A673 (cell line): ENCODE data around the genes ASCL5, TMEM9 and RNPEP.

DNA sequence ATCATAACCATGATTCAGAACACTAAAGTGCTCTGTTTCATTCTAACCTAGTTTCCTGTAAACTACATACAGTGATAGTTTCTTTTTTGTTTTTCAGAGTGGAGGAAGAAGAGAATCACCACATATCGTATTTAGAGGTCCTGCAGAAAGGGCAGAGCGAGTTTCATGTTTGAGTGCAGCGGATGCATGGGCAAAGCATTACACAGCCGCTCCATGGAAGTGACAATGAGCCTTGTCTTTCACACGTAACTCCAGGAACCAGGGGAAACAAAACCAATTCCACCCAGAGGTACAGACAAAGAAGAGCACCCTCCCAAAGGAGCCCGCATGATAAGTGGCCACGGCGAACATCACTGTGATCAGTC lies 64.0 kb upstream of the ZNF281 start:
- PRO-cap: no peak

DNA sequence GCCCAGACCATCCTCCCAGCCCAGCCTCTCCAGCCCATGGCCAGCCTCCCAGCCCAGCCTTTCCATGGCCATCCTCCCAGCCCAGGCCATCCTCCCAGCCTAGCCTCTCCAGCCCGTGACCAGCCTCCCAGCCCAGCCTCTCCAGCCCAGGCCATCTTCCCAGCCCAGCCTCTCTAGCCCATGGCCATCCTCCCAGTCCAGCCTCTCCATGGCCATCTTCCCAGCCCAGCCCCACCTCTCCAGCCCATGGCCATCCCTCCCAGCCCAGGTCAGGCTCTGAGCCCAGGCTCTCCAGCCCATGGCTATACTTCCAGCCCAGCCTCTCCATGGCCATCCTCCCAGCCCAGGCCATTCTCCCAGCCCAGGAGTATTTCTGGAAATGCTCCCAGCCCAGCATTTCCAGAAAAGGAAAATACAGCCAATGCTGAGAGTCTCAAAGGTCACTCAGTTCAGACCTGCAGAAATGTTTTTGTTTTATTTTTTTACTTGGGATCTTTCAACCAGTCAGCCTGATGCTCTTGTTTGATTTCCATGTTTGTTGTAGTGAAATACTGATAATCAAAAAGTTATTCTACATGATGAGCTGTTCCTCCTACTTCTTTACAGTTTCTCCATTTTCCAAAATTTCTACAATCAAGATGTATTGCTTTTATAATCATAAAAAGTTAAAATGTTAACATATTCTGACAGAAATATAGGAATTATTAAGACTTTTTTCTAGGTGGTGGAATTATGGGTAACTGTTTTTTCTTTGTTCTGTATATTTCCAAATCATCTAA lies 70.0 kb upstream of the ZNF281 start:
- PRO-cap: no peak

DNA sequence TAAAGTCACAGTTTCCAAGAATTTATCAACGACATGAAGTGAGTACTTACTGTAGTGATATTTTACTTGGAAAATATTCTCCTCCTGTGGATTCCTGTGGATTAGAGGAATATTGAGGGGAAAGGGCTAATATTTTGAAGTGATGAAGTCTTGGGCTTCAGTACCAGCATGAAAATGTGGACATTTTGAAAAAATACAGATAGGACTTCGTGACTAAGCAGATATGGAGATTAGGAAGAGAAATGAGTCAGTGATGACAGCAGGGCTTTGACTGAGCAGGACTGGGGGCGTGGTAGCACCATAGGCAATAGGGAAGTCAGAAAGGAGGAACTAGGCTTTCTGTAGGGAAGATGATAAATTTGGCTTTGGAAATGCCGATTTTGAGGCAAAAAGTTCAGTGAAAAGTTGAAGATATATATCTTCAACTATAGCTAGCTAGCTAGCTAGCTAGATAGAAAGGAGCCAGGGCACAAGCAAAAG lies 19.4 kb upstream of the KIF14 start:
- PRO-cap: bidirectional peak, plus-strand start at position 319 of the sequence, minus-strand start at position 225 of the sequence

- PRO-cap: no peak
These were observed 2.1 kb downstream of the INAVA start for GRCh38 chr1:200896498-200897554.

DNA sequence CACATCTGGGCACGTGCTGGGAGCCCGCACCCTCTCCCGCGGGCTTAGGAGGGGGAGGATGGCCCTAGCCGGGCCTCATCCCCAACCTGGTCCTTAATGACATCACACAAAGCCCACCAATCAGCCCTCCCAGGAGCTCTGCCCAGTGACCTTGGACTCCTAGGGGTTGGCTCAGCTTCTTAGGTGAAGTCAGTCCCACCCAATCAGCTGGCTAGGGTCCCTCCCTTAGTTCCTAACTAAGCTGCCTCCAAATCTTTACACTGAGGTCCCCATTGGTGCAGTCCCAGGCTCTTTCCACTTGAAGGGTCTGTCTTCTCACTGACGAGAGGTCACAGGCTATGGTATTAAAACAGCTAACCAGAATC lies 9.0 kb downstream of the KIF21B start:
- PRO-cap: no peak

- PRO-cap: no peak
These were observed at the start of gene ASCL5 for GRCh38 chr1:201126830-201127752. TSS of gene ASCL5 (minus strand) at chr1:201127184.

- PRO-cap: bidirectional peak, plus-strand start at chr1:201154618, minus-strand start at chr1:201154268
These were observed at the start of gene TMEM9 for GRCh38 chr1:201154128-201155250. TSS of gene TMEM9 (minus strand) at chr1:201154474.

GRCh38 chr1:201187164-201187417 lies 3.5 kb upstream of the IGFN1 start:
- PRO-cap: no peak

DNA sequence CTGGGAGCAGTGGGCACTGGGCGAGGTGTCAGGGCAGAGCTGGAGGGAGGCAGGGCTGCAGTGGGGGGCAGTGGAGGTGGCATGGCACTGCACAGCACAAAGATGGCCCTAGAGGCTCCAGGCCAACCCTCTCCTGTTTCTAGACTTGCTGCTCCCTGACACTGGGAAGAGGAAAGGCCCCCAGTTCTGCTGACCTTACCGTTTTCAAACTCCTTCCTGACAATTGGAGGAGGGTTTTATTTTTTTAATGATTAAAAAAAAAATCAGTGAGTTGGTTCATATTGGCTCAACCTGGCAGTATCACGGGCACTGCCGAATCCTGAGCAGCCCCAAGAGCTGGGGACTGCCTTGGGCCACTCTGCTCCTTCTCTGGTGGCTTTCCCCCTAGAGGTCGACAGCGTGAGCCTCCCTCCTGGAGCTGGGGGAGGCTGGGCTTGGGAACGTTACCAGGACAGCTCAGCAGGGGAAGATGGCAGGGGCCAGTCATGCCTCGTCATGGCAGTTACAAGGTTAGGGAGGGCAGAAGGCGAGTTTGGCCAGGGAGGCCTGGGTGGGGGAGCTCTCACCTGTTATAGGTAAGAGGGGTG lies 24.1 kb upstream of the PKP1 start:
- PRO-cap: no peak

DNA sequence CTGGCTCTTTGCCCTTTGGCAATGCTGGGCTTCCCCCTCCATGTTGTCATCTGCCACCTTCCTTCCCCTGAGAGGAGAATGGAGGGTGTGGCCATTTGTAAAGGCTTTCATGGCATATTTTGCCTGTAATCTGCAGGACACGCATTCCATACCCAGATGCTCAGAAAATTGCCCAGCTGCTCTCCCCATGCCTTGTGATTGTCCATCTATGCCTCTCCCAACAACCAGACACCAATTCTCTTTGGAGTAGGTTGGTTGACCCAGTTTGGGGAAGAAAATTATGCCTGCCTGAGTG lies 27.8 kb downstream of the PKP1 start:
- PRO-cap: bidirectional peak, plus-strand start at position 144 of the sequence, minus-strand start at position 80 of the sequence

- PRO-cap: unidirectional peak, plus-strand start at chr1:201326114
These were observed 42.7 kb downstream of the PKP1 start for GRCh38 chr1:201325966-201326370.

DNA sequence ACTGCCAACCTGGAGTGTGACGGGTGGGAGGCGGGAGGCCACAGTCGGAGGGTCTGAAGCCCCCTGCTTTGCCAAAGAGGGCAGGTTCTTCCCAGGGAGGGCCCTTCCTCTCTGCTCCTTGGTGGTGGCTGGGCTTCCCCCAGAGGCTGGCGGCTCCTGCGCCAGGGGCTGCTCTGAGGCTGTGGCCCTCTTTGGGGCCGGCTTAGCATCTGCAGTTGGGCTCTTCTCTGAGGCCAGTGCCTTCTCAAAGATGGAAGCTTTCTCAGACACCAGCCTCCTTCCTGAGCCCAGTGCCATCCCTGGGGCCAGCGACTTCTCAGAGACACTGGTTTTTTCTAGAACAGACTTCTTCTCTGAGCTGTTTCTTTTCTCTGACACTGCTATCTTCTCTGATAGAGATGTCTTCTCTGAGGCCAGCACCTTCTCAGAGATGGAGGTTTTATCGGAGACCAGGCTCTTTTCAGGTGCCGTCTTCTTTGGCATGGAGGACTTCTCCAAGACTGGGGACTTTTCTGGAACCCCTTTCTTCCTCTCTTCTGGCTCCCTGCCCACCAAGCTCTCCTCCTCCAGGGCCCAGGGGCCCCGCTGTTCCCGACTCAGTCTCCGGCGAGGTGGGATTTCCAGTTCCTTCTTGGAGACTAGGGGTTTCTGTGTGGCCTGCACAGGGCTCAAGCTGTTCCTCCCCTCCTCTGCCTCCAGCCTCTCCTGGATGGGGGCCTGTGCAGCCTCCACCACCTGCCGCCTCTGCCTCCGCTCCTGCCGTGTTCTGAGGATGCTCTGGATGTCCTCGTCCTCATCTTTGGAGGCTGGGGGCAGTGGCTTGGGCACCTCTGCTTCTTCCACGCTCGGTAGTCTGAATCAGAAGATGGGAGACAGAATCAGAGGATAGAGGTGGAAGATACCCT lies 9.1 kb upstream of the TNNT2 start:
- PRO-cap: no peak

DNA sequence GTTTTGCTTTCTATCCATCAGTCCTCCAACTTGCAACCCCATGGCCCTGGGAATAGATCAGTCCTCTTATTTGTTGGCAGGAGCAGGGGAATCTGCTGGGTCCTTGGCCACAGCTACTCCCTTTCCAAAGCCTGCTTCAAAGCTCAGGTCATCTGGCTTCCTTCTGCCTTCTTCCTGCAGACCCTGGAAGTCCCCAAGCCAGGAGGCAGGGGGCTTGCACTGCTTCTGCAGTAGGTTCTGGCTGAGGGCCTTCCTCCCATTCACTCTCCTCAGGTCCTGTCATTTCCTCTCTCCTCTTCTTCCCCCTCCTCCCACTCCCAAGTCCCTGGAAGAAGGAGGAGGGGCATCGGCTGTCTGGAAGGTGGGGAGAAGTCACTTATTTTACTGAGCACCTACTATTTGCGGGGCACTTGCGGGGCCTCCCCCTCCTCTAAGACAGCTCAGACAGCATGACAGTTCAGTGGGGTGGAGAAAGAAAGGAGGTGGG lies 785 bp upstream of the NAV1 start:
- PRO-cap: no peak

GRCh38 chr1:201551741-201552349 lies 12.9 kb downstream of the NAV1 start:
- PRO-cap: no peak

DNA sequence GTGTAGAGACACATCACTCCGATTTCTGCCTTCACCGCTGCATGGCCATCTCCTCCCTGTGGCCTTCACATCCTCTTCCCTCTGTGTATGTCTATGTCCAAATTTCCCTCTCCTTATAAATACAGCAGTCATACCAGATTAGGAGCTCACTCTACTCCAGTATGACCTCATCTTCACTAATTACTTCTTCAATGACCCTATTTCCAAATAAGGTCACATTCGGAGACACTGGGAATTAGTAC lies 16.0 kb downstream of the NAV1 start:
- PRO-cap: unidirectional peak, minus-strand start at position 89 of the sequence

- PRO-cap: no peak
These were observed 124.8 kb upstream of the IPO9 start for GRCh38 chr1:201704070-201704563.

- PRO-cap: no peak
These were observed 114.2 kb upstream of the IPO9 start for GRCh38 chr1:201714583-201715302.

DNA sequence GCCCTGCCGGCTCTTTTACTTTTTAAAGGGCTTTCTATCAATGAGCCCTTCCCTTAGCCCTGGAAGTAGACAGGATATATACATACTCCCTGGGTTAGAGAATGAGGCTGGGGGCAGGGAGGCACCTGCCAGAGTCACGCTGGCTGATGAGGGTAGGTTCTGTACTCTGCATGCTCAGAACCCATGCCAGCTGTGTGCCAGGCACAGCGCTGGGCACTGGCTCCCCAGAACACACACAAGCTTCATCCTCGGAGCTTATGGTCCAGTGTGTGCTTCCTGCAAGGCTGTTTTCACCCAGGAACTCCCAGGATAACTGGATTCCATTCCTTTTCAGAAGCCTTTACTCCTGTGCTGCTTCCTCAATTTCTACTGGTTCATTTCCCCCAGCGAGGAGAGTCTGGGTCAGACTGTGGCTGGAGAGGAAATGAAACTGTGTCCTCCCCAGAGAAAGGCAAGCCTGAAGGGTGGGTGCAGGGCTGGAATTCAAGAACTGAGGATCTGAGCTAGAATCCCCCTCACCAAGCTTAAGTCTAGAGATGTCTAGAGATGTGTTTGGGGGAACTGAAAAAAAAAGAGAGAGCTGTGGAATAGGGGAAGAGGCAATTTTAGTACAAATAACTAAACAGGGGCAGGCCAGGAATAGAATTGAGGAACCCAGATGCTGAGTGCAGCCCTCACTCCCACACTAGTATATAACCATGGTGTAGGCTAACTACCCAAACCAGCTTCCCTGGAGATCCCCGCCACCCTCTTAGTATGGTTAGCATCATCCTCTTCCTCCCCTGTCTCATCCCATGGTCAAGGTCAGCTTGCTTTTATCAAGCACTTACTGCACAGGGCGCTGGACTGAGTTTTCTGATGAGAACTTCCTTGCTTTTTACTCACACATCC lies 113.3 kb upstream of the IPO9 start:
- PRO-cap: no peak

GRCh38 chr1:201878587-201879273 lies 10.0 kb upstream of the SHISA4 start:
- PRO-cap: no peak

GRCh38 chr1:201982433-201982824 lies at the start of gene RNPEP:
TSS of gene RNPEP (plus strand) at chr1:201982648.
- PRO-cap: bidirectional peak, plus-strand start at chr1:201982683, minus-strand start at chr1:201982523